Frontal cortex (tissue), 2 donors: ENCODE results near the genes FUBP3 and LAMC3.

GRCh38 chr9:130331453-130332098, 66.0 kb downstream of the HMCN2 start:
- RAMPAGE, long total RNA, result no peak

- RAMPAGE, long total RNA, result no peak
These were observed 17.9 kb upstream of the ASS1 start for GRCh38 chr9:130426634-130427504.

- RAMPAGE, long total RNA, result no peak
These were observed 55.1 kb downstream of the ASS1 start for GRCh38 chr9:130499655-130500416.

DNA sequence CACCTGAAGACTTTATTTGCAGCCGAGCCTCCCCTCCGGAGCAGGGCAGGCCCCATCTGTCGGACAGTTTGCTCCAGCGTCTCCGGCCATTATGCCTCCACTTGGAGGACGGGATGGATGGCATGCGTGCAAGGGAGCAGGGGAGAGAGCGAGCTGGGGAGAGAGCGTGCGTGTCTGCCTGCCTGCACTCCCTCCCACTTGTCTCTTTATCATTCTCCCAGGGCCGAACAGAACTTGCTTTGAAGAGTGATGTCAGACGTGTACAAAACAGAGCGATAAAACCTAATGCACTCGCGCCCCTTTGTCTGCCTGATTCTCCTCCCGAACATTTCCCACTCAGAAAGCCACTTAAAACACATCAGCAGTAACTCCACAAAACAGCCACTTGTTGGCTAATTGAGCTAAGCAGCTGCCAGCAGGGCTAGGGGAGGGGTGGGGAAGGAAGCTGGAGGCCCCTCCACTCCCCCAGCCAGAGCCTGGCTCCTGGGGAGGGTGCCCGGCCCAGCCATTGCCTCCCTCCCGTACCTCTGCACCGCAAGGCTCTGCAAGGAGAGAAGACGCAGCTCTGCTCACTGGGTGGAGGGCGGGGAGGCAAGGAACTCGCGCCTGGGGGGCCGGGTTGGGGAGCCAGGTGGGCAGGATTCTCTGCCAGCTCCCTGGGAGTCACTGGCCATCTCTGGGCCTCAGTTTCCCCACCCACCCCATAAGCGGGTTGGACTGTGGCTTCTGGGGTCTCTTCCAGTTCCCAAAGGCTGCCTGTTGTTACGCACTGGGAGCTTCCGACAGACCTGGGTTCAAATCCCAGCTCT, 43.3 kb upstream of the FUBP3 start:
- RAMPAGE, long total RNA, result no peak

GRCh38 chr9:130579332-130580371, at the start of gene FUBP3:
Gene FUBP3 (plus strand): TSS chr9:130579577.
- RAMPAGE, long total RNA, result no peak

- RAMPAGE, long total RNA, result no peak
These were observed 20.4 kb downstream of the FUBP3 start for GRCh38 chr9:130599726-130600287.

DNA sequence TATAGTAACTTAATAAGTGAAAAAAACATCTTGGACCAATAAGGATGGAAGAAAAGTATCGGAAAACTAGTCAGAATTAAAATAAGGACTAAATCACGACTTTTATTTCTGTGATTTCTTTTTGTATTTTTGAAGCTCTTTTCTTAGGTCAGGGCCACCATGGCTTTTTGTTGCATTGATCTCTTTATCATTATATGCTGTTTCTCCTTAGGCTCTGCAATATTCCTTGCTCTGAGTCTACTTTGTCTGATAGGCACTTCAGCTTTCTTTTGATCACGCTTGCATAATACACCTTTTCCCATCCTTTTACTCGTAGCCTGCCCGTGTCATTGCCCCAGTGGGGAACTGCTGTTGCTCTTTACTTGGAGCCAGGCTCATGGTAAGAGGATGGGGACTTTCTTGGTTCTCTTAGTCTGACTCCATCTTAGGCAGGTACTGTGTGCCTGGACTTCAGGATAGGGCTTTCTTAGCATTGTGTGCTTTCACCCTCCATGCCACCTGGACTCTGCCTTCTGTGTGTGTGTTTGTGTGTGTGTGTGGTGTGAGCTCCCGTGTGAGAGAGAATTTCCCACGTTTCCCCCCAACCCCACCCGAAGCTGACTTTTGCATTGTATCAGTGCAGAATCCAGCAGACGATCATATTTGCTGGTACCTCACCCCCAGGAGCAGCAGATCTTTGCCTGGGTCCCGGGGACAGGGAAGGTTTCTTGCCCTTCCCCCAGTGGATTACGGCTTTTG, 48.1 kb upstream of the ABL1 start:
- RAMPAGE, long total RNA, result no peak

GRCh38 chr9:130824638-130825520, 10.2 kb upstream of the ABL1 start:
- RAMPAGE, long total RNA, result no peak

GRCh38 chr9:130847133-130847554, 12.1 kb downstream of the ABL1 start:
- RAMPAGE, long total RNA, result no peak

DNA sequence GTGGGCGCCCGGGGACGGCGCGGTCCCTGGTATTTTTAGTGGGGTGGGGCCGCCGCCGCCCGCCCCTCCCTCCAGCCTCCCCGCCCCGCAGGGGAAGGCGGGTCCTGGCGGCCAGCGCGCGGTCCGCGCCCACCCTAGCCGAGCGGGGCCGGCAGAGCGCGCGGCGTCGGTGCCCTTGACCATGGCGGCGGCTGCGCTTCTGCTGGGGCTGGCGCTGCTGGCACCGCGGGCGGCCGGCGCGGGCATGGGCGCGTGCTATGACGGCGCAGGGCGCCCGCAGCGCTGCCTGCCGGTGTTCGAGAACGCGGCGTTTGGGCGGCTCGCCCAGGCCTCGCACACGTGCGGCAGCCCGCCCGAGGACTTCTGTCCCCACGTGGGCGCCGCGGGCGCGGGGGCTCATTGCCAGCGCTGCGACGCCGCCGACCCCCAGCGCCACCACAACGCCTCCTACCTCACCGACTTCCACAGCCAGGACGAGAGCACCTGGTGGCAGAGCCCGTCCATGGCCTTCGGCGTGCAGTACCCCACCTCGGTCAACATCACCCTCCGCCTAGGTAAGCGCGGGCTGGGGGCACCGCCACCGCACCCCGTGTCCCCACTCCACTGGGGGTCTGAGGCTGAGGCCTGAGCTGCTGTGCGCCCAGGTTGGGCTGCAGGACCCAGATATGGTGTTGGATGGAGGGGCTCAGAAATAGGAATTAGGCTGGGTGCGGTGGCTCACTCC, at the start of gene LAMC3:
TSS of gene LAMC3 (plus strand) at position 141 of the 724 bp plus-strand sequence.
- RAMPAGE, long total RNA, result no peak

DNA sequence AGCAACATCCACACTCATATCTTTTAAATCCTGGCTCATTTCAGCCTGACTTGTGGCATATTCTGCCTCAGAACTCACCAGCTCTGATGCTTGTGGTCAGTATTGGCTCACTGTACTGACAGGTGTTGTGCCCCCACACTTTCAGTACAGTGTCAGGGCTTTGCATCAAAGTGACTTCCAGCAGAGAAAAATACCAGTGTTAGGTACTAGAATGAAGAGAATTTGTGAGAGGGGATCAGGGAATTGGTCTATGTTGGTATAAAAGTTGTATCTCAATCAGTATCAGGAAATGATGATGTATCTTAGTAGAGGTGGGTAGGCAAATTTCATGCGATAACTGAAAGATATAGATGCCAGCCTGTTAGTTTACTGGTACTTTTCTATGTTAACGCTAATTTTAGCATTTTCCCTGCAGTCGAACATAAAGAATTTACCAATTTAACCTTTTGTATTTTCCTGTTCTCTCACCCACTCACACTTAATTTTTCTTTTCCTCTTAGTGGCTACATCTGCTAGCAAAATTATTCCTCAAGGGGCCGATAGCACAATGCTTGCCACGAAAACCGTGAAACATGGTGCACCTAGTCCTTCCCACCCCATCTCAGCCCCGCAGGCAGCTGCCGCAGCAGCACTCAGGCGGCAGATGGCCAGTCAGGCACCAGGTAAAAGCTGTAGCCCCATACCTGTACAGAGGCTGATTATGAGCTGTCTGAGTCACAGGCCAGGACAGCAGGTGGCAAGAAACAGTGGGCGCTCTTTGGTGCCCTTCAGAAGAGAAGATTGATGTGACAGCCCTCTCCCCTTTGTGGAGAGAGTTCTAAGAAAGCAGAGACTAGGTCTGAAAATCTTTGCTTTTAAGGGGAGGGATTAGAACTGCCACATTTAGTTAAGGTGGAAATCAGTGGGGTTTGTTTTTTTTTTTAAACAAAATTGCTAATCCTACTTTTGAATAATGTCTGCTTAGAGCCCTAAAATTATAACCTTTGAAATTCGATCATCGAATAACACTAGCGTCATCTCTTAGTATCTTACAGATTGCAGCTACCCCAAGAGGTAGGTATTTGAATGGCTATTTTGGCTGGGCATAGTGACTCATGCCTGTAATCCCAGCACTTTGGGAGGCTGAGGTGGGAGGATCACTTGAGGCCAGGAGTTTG, 50.0 kb downstream of the NUP214 start:
- RAMPAGE, long total RNA, result no peak

DNA sequence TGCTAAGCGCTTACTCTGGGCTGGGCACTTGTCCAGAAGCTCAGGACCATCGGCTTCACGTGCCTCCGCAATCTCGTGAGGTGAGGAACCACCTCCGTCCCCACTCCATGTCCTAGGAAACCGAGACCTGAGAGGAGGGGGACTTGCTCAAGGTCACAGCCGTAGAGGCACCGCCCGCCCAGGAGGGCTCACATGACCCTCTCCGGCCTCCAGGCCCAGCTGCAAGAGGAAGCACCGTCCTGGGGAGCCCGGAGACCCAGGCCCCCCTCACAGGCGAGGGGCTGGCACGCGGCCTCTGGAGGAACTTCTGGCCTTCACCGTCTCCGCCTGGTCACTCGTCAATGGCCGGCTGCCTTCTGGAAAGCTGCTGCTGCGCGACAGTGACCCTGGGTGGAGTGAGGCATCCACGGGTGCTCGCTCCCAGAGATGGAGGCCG, 24.2 kb downstream of the FAM78A start:
- RAMPAGE, long total RNA, result no peak

GRCh38 chr9:131275059-131275835, 1.1 kb downstream of the FAM78A start:
- RAMPAGE, long total RNA, result no peak

DNA sequence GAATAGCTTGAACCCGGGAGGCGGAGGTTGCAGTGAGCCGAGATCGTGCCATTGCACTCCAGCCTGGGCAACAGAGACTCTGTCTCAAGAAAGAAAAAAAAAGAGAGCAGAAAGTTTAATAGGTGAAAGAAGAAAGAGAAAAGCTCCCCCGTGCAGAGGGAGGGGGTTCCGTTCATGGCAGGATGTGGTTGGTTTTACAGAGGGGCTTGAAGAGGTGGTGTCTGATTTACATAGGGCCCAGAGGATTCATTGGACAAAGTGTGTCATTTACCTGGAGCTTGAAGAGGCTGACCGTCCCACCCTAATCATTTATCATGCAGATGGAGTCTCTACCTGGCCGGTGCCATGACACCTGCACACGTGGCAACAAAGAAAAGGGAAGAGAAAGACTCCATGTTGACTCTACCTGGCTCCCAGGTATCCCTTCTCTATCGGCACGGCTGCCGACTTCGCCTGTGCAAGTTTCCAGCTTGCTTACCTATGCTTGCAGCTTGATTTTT, 35.4 kb upstream of the PRRC2B start:
- RAMPAGE, long total RNA, result no peak

DNA sequence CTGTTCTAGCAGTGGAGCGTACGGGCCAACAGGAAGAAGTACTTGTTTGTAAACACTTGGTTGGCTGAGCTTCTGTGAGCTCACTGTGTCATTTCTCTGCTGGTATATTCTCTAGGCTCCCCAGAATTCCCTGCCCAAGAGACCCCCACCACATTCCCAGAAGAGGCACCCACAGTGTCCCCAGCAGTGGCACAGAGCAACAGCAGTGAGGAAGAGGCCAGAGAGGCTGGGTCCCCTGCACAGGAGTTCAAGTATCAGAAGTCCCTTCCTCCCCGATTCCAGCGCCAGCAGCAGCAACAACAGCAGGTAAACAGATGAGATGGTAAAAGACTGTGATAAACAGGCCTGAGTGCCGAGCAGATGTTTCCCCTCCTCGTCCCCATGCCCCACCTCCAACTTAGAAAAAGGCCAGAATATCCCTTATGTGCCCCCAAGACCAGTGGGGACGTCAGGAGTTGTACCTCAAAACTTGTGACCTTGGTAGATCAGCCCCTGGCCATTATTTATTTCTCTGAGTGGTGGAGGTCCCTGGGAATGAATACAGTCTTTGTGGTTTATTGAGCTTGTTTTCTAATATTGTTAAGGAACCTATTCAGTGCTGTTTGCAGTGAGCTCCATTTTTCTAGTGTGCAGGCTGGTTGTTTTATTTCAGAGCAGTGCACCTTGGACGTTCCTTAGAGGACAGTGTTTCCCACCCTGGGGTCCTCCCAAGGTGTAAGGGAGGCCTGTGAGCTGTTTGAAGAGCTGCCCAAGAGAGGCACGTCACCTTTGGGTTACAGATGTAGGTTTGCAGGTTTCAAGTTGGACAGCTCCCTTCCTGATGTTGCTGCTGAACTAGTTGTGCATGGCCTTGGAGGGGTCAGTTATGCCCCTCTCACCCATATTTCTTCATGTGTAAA, 35.0 kb upstream of the POMT1 start:
- RAMPAGE, long total RNA, result no peak

GRCh38 chr9:131474475-131475128, 28.1 kb upstream of the POMT1 start:
- RAMPAGE, long total RNA, result no peak

GRCh38 chr9:131475737-131477011, 26.5 kb upstream of the POMT1 start:
- RAMPAGE, long total RNA, result no peak

DNA sequence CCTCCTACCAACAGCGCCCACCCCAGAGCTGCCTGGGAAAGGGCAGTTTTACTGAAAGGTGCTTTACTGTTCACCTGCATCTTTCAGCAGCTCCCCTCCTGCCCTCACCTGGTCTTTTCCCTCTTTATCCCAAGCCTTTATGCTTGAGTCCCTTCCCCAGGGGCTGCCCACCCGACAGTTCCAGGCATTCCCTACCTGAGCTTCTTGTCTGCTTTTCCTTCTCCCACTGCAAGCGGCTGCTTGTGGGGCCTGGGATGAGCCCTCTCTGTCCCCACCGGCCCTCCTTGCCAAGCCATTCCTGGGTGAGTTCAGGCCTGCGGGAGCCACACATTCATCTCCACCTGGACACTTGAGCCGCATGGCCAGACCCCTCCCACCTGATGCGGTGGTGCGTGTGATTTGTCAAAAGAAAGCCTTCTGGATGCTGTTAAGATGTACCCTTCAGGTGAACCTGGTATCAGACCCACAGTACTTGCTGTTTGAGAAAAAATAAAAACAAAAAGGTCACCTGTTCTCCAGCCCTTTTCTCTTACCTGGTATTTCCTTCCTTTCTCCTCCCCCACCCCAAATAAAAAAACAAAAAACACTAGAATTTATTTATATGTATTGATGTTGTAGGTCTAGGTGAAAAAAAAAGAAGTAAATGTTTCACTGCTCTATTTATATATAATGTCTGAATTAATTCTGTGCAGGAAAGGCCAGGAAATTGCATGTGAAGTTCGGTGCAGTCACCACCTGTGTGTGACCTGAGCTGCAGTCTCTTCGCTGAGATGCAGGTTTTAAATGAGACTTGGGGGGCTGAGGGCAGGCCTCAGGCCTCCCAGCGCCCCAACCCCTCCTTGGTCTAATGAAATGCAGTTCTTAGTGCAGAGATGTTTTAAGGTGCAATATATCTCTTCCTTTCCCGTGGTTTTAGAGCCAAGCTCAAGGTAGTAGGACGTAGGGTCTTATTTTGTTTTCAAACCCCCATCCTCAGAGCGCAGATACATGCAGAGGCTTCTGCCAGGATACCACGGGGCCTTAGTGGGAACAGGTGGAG, 4.8 kb upstream of the POMT1 start:
- RAMPAGE, long total RNA, result no peak

DNA sequence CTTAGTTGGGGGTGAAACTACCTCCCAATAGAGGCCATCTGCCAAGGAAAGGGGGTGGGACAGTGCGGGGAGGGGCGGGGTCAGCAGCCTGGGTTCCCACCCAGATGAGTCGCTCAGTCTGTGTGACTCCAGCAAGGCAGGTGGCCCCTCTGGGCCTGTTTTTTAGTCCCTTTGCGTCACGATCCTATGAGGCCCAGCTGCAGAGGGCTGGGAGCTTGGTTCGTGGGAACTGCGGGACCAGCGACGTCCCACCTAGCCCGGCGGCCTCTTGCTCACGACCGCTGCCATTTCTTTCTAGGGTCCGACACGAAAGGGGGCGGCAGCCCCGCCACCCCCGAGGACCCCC, 8.9 kb downstream of the PRRT1B start:
- RAMPAGE, long total RNA, result no peak

DNA sequence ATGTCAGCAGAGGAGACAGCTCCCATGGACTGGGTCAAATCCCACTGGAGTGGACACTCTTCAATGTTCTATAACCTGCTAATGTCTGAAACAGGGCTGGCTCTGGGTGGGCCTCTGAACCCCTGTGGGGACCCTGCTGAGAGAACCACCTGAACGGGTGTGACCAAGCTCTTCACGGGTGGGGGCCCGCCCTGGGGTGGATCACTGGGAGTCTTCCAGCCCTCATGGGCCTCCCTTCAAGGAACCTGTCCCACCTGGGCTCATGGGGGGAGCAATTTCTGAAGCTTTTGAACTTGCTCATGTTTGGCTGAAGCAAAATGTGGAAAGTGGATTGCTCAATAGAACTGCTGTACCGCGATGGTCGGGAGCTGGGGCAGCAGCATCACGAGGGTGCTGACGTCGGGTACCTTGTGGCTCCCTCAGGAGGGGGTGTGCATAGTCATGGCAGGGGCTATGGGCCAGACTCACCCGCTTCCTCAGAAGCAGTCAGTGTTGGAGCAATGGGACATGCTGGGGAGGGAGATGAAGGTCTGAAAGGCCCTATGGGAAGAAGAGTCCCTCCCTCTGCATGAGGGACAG, 57.8 kb downstream of the PRRT1B start:
- RAMPAGE, long total RNA, result no peak